Brain (tissue), 1 donor: Measurements from ENCODE around the gene GPR17.

DNA sequence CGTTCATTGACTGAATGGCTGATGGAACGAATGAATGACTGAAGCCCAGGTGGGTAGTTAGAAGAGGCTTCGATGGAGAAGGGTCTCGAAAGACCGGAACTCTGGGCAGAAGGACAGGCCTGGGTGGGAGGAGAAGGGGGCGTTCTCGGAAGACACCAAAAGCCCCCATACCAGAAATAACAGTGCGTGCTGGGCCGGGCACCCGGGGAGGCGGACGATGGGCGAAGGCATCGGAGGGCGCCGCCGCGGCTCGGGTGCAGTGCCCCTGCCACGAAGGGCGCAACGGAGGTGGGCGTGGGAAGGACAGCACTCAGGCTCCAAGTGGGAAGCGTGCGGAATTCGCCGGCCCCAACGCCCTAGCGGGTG is 1.5 kb downstream of the CYP27C1 start:
- RRBS: 6% methylated on average over 6 of the region's 29 CpGs

- RRBS: no CpG with 5 or more reads among the region's 6 CpGs
These were observed 9.8 kb downstream of the ERCC3 start for GRCh38 chr2:127284043-127284670.

- RRBS: no CpG with 5 or more reads among the region's 6 CpGs
These were observed 1.7 kb upstream of the PROC start for GRCh38 chr2:127416488-127416964.

- RRBS: no CpG with 5 or more reads among the region's 13 CpGs
These were observed 36.8 kb downstream of the PROC start for GRCh38 chr2:127454885-127455534.

DNA sequence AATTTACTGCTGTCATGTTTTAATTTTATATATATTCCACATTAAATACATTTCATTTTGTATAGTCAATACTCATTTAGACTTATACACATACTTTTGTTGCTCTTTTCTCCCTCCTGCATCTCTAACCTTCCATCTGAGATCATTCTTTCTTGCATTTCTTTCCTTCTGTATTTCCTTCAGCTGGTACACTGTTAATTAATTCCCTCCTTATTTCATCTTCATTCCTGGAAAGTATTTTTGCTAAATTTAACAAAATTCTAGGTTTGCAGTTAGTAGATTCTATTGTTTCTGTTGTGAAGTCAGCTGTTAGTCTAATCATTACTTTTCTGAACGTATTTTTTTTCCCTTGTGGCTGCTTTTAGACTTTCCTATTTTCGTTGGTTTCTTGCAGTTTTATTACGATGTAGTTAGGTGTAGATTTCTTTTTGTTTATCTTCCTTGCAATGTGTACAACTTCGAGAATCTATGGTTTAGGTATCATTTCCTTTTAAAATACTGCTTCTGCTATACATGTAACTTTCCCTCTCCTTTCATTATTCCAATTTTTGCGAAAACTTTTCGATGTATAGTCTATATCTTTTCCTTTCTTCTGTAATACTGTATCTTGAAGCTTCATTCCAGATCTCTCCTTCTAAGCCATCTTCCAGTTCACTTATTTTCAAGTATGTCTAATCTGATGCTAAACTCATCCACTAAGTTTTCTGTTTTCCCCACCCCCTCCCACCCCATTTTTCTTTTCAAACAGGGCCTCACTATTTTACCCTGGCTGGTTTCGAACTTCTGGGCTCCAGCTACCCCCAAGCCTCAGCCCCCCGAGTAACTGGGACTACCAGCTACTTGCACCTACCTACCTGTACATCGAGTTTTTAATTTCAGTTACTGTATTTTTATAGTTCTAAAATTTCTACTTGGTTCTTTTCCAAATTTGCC is 25.0 kb downstream of the IWS1 start:
- RRBS: no CpG with 5 or more reads among the region's 9 CpGs

- RRBS: no CpG with 5 or more reads among the region's 3 CpGs
These were observed 43.4 kb downstream of the MYO7B start for GRCh38 chr2:127578886-127579223.

DNA sequence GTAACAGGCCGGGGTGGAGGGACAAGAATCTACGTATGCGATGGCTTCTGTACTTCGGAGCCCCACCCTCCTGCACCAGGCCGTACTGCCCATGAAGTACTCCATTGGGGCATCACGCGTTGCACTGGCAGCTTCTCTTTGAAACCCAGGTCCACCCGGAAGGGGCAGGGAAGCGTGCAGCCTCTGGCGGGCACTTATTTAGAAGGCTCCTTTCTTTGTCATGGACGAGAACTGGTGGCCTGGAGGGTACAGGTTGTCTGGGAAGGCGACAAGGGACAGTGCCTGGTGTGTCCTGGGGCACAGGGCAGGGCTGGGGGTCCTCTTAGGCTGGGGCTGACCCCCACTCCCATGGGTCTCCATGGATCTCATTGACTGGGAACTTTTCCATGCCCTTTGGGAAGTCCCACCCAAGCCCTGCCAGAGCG is 18.5 kb upstream of the GPR17 start:
- RRBS: no CpG with 5 or more reads among the region's 13 CpGs

GRCh38 chr2:127645728-127646515 is at the start of gene GPR17:
TSS of gene GPR17 (plus strand) at chr2:127646153.
- RRBS: no CpG with 5 or more reads among the region's 29 CpGs

- RRBS: 60% methylated on average over 3 of the region's 29 CpGs
These were observed 7.0 kb downstream of the GPR17 start for GRCh38 chr2:127652749-127653548.

DNA sequence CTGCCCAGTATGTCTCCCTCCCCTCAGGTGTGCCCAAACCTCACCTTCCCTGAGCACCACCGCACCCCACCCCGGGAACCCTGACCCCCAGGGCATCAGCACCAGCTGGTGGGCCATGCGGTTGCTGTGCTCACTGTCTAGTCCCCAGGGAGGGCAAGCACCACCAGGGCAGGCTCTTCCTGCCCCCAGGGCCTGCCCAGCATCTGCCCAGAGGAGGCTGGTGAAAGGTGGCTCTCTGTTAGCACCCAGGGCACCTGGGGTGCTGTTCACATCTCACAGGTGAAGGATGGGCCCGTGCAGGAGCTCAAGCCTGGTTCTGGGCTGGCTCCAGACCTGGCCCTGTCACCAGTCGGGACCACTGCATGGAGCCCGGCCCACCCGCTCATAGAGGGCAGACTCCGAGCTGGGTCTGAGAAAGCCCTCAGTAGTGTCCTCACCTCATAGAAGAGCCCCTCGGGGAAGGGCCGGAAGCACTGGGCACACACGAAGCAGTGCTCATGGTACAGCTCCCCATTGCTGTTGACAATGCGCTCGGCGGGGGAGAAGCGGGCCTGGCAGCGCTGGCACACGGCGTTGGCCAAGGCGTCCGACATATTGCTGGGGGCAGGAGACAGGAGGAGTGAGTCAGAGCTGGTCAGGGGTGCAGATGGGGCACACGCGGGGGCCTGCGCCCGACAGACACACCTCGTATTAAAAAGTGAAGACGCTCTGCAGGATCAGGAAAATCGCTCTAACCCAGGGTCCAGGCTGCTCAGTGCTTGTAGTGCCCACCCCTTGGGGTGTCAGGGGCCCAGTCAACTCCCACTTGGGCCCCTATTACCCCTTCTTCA is 11.2 kb downstream of the GPR17 start:
- RRBS: 66% methylated on average over 5 of the region's 27 CpGs

- RRBS: no CpG with 5 or more reads among the region's 5 CpGs
These were observed 32.4 kb downstream of the SFT2D3 start for GRCh38 chr2:127733606-127734117.

- RRBS: no CpG with 5 or more reads among the region's 8 CpGs
These were observed 915 bp downstream of the WDR33 start for GRCh38 chr2:127809989-127810522.

GRCh38 chr2:127864881-127865389 is 7.0 kb upstream of the POLR2D start:
- RRBS: no CpG with 5 or more reads among the region's 11 CpGs

- RRBS: no CpG with 5 or more reads among the region's 7 CpGs
These were observed 19.7 kb downstream of the SAP130 start for GRCh38 chr2:128008073-128008741.

- RRBS: no CpG with 5 or more reads among the region's 13 CpGs
These were observed 9.0 kb downstream of the HS6ST1 start for GRCh38 chr2:128309615-128310183.

- RRBS: no CpG with 5 or more reads among the region's 10 CpGs
These were observed 78.0 kb upstream of the HS6ST1 start for GRCh38 chr2:128396598-128397059.

GRCh38 chr2:129243408-129243607 is 736.2 kb upstream of the RAB6C start:
- RRBS: no CpG with 5 or more reads among the region's 2 CpGs

DNA sequence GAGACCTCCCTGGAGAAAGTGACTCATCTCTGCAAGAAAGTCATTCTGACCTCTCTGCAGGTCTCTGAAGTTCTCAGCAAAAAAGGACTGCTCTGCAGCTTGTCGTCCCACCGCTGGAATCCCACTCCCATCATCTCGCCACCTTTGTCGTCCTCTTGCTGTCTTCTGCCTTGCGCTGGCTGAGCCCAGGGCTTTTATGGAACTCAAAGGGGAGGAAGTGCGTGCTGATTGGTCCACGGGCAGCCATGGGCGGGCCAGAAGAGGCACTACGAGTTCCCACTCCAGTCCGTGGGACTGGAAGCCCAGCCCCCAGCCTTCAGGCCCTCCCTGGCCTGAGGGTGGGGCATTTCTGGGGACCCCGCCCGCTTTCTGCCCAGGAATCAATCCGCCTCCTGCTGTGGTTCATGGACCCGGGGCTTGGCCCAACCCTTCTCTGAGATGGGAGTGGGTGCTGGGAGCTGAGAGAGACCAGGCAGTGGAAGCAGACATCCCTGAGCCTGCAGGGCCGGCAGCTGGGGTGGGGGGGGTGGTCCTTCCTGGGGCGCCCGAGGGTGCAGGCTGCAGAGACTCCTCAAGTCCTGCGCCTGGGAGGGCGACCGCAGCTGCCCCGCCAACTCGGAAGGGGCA is 660.7 kb upstream of the RAB6C start:
- RRBS: 100% methylated on average over 1 of the region's 22 CpGs

GRCh38 chr2:129334793-129335158 is 644.7 kb upstream of the RAB6C start:
- RRBS: no CpG with 5 or more reads among the region's 8 CpGs

GRCh38 chr2:130370239-130371211 is 14.7 kb downstream of the PTPN18 start:
- RRBS: no CpG with 5 or more reads among the region's 12 CpGs